HT1080 (cell line): Measurements from ENCODE around the genes OR2K2 and PTGR1.

DNA sequence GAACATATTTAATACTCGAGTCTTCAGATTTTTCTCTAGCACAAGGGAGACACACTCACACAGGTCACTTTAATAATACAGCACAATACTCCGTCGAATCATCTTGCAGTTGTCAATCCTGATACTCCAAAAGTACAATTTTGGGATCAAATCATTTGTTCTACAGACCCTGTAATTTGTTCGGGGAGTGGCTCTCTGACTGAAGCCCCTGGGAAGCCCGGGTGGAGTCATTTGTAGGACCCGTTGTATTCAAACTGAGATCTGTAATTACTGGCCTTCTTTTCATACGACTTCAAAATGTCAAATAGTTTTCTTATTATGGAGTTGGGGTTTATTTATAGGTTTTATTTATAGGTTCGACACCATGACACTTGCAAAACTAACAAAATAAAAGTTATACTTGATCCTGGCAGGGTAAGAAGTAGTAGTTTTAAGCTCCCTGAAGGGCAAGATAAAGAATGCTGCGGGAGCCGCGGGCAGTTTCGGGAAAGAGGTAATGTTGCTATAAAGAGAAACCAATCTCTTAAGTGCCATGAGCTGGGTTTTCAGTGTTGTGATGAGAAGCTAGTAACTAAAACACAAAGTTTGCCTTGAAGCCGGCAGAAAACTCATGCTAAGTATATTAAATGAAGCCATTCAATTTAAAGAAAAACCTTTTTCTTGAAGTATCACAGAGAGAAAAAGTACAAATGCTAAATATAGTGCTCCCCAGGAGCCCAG, 24.9 kb downstream of the PTPN3 start:
RAMPAGE:
- cytosol, long total RNA, result no peak
- long total RNA, result no peak
- nucleus, long total RNA, result no peak

DNA sequence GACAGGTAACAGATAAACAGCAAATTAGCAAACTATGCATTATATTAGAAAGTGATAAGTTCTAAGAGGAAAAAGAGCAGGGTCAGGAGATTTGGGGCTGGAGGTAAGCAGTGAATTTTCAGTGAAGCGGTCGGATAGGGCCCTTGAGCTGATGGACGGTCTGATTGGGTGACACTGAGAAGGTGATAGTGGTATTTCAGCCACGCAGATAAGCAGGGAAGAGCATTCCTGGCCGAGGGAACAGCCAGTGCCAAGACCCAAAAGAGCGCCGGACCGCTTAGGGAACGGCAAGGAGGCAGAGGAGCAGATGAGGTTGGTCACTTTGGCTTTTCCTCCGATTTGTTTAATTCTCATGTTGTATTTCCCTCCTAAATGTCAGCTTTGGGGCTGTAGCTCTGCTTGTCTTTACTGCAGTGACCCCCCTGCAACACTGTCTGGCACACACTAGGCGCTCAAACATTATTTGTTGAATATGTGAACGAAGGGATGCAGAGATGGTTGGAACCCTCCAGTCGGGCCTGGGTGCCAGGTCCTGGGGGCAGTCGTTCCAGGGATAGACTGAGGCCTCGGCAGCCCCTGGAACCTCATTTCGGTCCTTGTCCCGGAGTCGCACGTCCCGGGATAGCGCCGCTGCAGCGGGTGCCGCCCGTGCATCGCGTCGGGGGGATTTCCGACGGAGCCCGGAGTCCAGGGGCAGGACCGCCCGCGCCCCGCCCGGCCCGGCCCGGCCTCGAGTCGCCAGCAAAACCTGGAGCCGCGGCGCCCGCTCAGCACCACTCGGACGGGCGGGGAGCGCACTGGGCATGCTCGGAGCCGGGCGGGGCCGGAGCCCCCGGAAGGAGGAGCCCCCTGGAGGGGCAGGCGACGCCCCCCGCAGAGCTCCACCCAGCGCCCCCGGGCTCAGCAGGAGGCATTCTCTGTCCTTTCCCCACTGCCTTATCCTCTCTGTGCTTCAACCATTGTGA, 1.3 kb upstream of the PTPN3 start:
RAMPAGE:
- cytosol, long total RNA, result no peak
- long total RNA, result no peak
- nucleus, long total RNA, result no peak

DNA sequence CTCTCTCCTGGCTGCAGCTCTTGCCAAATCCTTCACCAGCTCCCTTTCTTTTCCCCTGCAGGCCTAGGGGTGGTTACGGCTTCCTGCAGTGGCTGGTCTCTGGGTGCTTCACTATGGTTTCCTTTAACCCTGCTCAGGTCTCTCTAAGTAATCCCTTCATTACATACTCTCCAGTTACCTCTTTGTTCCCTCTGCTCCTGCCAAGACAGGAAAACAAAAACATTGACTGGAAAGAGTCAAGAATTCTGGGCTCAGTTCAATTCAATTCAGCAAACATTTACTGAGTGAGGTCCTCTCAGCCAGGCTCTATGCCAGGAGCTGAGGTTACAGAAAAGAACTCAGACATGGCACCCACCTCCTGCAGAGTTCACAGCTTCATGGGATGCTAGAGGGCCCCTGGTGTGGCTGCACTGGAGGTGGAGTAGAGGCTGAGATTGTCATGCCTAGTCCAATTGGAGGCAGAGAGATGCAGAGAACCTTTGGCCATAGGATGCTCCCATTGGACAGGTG, 19.9 kb upstream of the PTPN3 start:
RAMPAGE:
- cytosol, long total RNA, result no peak
- long total RNA, result no peak
- nucleus, long total RNA, result no peak

GRCh38 chr9:109538315-109538618, 40.2 kb upstream of the PTPN3 start:
RAMPAGE:
- cytosol, long total RNA, result no peak
- long total RNA, result no peak
- nucleus, long total RNA, result no peak

GRCh38 chr9:109705401-109705938, 74.5 kb upstream of the PALM2AKAP2 start:
RAMPAGE:
- cytosol, long total RNA, result no peak
- long total RNA, result no peak
- nucleus, long total RNA, result no peak

DNA sequence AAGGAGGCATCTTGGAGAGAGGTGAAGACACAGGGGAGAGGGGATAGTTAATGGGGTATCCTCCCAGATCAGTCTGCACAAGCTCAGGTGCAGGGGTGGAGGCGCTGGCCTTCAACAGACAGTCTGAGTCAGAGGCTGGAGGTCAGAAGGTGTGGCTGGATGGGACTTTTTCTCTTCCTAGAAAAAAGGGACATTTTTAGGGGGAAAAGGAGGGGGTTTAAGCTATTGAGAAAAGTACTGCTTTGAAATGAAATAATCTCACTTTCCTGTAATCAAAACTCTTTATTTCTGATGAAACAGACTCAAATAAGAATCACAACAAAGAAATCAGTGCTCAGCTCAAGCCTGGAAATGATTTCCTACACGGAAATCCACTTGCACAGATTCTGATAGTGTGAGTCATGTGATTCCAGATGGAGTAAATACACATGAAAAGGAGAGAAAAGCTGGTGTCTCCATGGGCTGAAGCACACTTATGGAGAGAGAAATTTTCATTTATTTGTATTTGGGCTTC, 131.0 kb downstream of the PALM2AKAP2 start:
RAMPAGE:
- cytosol, long total RNA, result no peak
- long total RNA, result no peak
- nucleus, long total RNA, result no peak

DNA sequence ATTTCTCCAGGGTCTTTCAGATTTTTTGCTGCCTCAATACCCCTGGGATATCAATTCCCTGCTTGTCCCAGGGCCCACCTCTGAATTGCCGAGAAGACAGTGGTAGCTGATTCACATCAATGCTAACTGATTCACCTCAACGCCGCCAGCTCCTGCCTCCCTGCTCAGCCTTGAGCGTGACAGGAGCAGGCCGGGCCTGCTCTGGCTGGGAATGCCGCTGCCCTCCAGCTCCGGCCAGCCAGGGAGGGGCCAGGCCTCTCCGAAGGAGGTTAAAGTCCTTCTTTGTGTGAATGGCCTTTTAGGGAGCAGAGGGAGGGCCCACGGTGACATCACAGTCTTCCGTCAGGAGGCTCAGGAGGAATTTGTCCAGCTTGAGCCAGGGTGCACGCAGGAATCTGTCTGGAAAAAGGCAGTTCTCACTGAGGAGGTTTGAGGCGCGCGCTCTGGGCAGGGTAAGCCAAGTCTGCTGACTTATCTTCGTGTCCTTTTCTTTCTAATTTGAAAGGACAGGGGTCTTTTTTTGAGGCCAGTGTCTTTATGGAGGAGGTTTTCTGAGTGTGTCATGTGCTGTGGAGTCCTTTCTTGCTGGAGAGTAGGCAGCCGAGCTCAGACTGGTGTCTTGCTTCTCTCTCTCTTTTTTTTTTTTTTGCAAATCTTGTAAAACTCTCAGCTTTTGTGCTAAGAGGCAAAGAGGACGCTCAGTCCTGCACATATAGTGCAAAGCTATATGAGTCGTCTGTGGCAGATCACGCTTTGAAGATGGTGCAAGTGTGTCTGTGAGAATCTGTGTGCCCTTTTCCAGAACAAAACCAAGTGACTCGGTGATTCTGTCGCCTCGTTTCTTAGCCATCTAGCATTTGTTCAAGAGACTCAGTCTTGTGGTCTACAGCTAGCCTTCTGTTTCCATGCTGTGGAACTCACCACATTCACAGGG, 82.5 kb downstream of the C9orf152 start:
RAMPAGE:
- cytosol, long total RNA, result no peak
- long total RNA, result no peak
- nucleus, long total RNA, result no peak

DNA sequence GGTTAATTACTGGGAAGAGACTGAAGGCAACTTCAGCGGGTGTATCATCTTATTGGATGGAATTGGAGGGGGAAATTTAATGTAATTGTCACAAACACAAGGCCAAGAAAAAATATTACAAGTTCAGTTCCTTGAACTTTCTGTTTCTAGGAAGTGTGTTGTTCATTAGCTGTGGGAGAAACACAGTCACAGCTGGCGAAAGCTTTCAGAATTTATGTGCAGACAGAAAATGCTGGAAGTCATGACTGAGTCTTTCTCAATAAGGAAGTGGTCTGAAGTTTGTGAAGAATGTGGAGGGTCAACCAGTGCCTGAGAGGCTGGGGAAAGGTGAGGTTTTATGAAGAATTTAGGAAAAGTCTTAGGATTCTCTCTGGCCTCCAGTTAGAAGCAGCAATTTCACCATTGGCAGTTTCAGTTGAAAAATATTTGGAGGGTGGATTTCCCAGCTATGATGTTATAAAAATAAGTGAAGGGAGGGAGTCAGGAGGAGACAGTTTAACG, 15.0 kb downstream of the C9orf152 start:
RAMPAGE:
- cytosol, long total RNA, result no peak
- long total RNA, result no peak
- nucleus, long total RNA, result no peak

RAMPAGE:
- cytosol, long total RNA, result no peak
- long total RNA, result no peak
- nucleus, long total RNA, result no peak
These were observed 791 bp downstream of the C9orf152 start for GRCh38 chr9:110206770-110207965.

DNA sequence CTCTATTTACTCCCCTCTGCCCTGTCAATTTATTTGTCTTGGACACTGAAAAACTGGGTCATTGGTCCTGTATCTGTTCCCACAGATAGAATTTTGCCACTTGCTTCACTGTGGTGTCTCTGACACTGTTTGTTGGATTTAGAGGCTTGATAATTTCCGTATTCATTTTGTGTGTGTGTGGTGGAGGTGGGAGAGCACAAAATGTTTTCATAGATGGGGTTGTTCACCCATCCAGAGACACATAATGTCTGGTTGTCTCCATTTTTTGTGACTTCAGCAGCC, 54.5 kb upstream of the TXNDC8 start:
RAMPAGE:
- cytosol, long total RNA, result no peak
- long total RNA, result no peak
- nucleus, long total RNA, result no peak

GRCh38 chr9:110655531-110656121, 13.0 kb upstream of the MUSK start:
RAMPAGE:
- cytosol, long total RNA, result no peak
- long total RNA, result no peak
- nucleus, long total RNA, result no peak

DNA sequence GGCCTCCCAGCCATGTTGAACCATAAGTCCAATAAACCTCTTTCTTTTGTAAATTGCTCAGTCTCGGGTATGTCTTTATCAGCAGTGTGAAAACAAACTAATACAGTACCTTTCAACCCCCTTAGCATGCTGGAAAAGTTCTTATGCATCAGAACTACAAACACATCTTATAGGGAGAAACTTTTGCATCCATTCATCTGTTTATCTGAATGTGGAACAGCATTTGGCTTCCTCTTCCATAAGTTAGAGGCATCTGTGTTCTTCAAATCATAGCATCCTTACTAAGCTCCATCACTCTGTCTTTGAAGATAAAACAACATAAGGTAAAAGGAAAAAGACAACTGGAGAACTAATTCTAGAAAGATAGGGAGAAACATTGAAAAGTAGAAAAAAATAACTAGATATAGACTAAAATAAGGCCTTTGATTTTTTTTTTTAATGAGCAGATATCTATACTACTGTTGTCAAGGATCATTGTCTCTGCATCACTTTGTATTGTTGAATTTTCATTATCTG, 140.8 kb downstream of the LPAR1 start:
RAMPAGE:
- cytosol, long total RNA, result no peak
- long total RNA, result no peak
- nucleus, long total RNA, result no peak

DNA sequence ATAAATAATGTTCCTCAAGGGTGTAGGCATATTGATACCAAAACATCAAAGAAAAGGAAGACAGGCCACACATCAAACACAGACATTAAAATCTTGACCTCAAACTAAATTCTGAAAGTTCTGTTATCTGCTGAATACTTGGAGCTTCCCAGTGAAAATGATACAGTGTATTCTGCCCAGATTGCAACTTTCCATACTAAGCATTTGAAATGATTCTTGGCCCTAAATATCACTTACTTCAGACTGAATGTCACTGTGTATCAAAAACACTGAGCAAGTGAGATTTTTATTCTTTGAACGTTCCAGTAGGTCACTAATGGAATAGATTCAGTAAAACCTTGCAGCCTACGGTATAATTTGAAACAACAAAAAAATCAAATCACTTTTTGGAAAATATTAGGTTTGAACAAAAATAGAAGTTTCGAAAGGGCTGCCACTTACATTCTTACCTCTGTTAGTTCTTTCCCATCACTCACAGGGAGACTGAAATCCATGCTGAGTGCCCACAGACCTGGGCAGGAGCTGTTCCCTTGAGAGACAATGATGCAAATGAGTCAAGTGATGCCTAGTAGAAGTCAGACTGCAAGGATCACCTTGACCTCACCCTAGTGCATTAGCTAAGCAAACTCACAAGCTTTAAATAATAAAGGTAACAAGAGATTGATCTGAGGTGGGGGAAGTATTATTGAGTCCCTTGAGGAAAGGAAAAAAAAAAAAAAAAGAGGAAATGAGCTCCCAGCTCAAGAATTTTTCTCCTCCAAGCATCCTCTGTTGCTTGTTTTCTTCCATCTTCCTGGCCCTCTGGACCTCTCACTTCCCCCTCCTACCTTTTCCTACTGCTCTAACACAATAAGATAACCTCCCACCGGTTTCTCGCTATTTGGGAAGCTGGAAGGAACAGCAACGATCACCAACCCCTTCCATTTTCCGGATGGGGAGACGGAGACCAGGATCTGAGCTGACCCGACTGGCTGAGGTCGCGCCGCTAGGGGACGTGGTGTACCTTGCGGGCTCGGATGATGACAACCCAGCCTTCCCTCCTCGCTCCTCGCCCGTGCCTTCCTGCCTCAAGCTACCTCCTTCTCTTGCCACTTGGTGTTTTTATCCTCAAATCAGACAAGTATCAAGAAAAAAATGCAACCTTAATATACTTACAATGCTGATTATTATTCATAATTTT, 2.2 kb downstream of the LPAR1 start:
RAMPAGE:
- cytosol, long total RNA, result no peak
- long total RNA, result no peak
- nucleus, long total RNA, result no peak

GRCh38 chr9:111039523-111039819, 1.2 kb upstream of the LPAR1 start:
RAMPAGE:
- cytosol, long total RNA, result no peak
- long total RNA, result no peak
- nucleus, long total RNA, result no peak

GRCh38 chr9:111330132-111330425, at the start of gene OR2K2:
OR2K2 (minus strand) TSS chr9:111330224.
RAMPAGE:
- cytosol, long total RNA, result no peak
- long total RNA, result no peak
- nucleus, long total RNA, result no peak

RAMPAGE:
- cytosol, long total RNA, result no peak
- long total RNA, result no peak
- nucleus, long total RNA, result no peak
These were observed 32.1 kb upstream of the OR2K2 start for GRCh38 chr9:111361993-111362590.

DNA sequence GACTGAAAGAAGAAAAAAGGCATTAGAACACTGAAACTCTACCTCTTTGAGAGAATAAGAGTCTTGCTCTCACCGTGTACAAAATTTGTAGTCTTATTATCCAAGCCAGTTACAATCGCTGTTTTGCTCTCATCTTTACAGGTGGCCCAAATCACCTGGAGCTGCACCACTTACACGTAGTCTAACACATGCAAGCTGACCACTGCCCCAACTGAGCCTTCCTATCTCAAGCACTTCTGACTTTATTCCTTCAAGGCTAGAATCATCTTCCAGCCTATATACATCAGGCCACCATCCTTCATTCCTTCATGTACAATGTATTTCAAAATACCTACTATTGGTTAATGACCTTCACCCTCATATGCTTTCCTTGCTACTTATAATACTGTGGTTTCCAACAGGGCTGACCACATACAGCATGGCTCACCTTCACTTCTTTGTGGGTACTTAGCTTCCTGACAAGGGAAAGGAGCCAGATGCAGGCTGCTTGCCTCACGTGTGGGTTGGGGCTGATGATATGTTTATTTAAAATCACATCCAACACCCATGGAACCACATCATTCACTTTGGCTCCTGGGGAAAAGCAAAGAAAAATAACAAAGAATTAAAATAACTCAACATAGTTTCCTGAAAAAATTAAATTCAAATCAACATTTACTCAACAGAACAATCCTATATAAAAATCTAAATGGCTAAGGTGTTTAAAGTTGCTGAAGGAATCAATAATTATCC, 63.9 kb upstream of the OR2K2 start:
RAMPAGE:
- cytosol, long total RNA, result no peak
- long total RNA, result no peak
- nucleus, long total RNA, result no peak

GRCh38 chr9:111578688-111579142, 20.7 kb downstream of the PTGR1 start:
RAMPAGE:
- cytosol, long total RNA, result no peak
- long total RNA, result no peak
- nucleus, long total RNA, result no peak

DNA sequence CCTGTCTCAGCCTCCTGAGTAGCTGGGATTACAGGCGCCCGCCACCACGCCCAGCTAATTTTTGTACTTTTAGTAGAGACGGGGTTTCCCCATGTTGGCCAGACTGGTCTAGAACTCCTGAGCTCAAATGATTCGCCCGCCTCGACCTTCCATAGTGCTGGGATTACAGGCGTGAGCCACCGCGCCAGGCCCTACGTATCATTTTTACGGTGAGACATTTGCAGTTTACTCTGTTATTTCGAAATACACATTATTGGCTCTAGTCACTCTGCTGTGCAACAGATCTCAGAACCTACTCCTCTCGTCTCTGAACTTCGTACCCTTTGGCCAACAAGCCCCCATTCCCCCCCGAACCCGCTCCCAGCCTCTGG, 858 bp downstream of the PTGR1 start:
RAMPAGE:
- cytosol, long total RNA, result no peak
- long total RNA, result no peak
- nucleus, long total RNA, result no peak

GRCh38 chr9:111598975-111600104, at the start of gene PTGR1:
PTGR1 (minus strand) TSS chr9:111599647.
RAMPAGE:
- cytosol, long total RNA, result no peak
- long total RNA, result start-site peak on the minus strand at chr9:111599400-111599414, 16 reads
- nucleus, long total RNA, result no peak